Neuron (in vitro differentiated cells): ENCODE measurements around the gene SNRPD1.

DNA sequence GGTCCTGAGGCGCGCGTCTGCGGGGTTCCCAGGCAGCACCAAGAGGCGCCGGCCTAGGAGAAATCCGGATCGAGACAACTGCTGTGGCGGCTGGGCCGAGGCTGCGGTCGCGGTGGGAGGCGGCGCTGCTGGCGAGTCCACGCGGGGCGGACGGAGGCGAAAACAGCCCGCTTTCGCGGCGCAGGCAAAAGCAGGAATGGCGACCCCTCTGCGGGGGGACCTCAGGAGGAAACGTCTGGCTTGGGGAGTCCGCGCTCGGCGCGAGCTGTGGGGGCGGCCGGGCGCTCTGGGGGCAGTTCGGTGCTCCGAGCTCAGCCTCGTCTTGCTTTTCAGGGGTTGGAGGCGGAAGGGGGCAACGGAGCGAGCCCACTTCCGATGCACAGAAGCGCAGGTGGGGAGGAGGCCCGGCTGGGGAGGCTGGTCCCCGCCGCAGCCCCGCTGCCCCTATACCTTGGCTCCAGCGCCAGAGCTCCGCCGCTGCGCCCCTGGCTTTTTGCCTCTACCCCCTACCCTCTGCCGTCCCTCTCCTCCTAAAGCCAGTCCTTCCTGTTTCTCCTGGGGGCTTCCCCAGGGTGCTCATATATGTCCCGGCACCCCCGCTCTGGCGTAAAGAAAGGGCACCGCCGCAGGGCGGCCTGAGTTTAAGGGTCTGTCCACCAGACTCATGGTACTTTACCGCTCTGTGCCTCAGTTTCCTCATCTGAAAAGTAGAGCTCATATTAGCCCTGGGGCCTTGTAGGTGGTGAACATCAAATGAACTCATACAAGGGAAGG, 81.3 kb upstream of the LDLRAD4 start:
- PRO-cap, result no peak

DNA sequence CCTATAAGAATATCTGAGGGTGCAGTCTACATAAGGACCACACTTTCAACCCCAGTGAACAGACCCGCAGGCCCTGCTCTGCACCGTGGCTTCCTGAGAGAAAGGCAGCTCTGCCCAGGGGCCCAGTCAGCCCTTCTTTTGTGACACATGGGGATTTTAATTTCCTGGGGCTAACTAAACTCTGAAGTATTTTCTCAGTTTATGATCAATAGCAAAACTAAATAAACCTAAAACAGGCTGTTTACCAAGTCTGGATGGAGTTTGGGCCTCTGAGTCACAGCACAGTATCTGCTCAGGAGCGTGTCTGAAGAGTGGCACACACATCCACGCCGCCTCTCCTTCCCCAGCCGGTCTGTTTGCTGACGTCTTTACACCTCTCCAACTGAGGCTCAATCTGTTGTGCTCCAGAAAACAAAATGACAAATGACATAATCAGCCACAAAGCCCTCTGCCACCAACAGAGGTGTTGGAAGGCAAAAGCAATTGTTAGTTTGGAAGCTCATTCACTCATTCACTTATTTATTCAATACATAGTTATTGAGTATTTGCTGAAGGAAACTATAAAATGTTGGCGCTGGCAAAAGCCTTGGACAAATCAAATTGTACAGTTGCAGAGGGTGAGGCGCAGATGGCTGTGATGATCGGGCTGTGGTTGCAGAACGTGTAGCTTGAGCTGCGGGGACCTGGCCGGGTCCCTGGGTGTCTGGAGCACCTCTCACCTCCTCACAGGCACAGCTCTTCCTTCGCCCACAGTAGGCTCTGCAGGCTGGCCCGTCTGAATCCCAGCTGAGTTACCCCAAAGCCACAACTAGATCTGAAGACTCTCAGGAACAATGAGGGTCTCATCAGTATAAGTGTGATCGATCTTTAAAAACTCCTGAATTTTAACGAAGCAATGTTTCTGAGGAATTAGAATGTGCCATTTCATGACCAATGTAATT, 72.5 kb downstream of the LDLRAD4 start:
- PRO-cap, result no peak

GRCh38 chr18:13377234-13377781, 158.7 kb downstream of the LDLRAD4 start:
- PRO-cap, result no peak

- PRO-cap, result no peak
These were observed 164.5 kb downstream of the LDLRAD4 start for GRCh38 chr18:13382969-13383557.

DNA sequence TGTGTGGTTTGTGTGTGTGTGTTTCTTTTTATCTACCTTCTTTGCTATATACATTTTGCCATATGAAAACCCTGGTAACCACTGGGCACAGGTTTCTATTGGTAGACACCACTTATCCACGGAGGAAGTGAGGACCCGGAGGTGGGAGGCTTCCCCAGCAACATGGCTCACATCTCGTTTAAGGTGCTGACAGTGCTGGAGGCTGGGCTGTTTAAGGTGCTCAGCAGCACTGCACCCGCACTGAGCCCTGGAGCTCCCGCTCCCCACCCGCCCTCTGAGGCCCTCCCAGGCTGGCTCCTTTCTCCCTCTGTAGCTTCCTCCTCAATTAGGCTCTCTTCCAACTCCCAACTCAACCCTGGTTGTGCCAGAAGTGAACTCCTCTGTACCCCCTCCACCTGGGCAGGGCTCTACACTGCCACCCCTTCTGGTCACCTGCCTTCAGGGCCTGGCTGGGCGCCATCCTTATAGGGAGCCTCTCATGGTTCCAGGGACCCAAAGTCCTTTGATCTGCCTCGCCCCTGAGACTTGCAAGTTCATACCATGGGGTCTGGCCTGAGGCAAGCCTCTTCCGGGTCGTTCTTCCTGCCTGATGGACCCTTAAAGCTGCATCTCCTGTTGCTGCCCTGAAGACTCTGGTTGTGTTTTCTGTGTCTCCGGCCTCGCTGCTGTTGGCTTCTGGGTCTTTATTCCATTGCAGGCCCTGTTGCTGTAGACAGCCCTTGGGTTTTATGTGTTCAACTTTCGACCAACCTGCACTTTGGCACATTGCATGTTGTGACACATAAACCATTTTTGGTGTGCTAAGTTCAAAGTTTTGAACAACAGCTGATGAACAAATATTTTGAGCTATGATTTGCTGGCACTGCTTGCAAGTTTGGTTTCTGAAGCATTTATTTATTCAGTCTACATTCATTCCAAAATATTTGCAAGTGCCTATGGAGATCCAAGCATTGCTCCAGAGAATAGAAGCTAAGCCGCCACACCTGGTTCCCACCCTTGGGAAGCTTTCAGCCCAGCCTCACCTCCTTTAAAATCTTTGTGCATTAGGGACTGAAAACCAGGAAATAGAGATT, 199.6 kb downstream of the LDLRAD4 start:
- PRO-cap, result no peak

DNA sequence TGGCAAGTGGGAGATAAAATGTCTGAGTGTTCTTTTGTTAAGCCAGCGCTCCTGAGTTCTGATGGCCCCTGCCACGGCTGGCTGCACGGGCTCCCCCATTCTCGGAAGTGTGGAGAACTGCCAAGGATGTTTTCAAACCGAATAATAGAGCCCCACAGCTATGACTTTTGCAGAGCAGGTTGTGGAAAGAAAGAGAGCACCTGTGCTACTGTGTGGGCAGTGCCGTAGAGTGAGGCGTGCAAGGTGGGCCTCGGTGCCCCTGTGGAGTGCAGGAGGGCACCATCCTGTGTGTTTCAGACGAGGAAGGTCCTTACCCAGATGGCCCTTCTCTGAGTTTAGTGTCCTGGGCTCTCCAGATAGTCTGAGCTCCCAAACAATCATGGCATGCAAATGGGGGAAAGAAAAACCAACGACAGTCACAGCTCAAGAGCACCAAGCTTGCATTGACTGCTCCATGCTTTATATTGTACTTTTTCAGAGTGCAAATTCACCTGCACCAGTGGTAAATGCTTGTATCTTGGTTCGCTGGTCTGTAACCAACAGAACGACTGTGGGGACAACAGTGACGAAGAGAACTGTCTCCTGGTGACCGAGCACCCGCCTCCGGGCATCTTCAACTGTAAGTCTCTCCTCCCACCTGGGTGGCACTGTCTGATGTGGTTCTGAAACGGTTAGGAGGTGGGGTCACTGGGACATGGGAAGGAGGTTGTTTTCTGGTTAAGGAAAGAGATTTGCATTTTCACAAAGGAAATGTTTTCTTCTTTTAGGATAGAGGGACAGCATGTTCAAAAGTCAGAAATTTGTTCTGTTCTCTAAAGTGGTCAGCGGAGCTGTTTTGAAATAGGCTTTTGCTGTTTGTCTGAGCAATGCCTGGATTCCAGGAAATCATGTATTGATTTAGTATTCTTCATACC, 219.5 kb downstream of the LDLRAD4 start:
- PRO-cap, result no peak

- PRO-cap, result no peak
These were observed 220.1 kb downstream of the LDLRAD4 start for GRCh38 chr18:13438680-13439110.

GRCh38 chr18:13454450-13454969, 235.9 kb downstream of the LDLRAD4 start:
- PRO-cap, result no peak

GRCh38 chr18:13495709-13496399, 230.5 kb downstream of the FAM210A start:
- PRO-cap, result no peak

DNA sequence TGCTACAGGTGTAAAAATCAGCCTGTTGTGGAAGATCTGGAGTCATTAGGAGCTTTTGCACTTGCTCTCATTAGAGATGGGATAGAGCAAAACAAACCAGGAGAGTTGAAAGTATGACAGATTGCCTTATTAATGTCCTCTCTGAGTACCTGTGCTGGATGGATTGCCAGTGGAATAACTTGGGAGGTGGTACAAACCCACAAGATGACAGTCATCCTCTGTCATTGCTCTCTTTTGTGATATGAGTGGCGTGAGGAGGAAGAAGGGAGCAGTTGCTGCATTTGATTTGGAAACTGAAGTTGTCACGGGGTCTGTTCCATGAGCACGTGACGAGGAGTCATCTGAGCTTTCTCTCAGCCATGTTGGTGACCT, 205.0 kb downstream of the FAM210A start:
- PRO-cap, result no peak

DNA sequence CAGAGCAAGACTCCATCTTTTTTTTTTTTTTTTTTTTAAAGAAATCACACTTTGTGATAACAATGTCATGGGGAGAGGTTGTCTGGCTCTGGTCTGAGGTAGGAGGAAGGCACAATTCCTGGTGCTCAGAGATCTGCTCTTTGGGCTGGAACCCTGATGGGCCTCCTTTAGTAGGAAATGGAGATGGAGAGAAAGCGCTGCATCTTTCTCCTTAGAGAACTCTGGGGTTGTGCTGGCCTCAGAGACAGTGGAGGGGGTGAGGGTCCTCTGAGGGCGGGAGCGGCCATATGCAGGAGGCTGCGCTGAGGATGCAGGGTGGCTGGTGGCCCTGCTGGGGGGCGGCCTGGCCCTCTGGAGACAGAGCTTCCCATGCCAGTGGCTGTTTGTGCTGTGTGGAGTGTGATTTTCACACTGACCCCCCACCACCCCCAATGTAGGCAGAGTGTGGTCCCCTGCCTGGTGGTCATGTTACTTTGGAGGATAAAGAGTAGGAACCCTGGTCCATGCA, 194.7 kb downstream of the FAM210A start:
- PRO-cap, result no peak

GRCh38 chr18:13614566-13615308, 111.6 kb downstream of the FAM210A start:
- PRO-cap, result no peak

DNA sequence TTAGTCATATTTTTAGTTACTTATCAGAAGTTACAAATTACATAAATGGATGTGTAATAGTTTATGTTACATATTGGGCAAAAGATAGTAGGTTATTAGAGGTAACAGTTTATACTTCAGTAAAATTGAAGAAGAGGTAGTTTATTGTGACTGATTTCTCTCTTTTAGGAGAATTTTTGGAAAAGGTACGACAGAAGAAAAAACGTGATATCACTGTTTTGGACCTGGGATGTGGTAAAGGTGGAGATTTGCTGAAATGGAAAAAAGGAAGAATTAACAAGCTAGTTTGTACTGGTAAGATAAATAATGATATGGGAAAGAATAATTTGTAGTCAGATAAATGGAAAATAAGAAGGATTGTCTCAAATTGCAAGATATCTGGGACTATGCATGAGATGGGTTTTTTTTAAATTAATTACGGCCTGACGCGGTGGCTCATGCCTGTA, 10.4 kb downstream of the RNMT start:
- PRO-cap, result no peak

GRCh38 chr18:14450691-14451012, 92.7 kb downstream of the POTEC start:
- PRO-cap, result no peak

GRCh38 chr18:21048842-21049281, 62.8 kb downstream of the ROCK1 start:
- PRO-cap, result no peak

- PRO-cap, result no peak
These were observed 43.2 kb upstream of the GREB1L start for GRCh38 chr18:21198859-21199148.

DNA sequence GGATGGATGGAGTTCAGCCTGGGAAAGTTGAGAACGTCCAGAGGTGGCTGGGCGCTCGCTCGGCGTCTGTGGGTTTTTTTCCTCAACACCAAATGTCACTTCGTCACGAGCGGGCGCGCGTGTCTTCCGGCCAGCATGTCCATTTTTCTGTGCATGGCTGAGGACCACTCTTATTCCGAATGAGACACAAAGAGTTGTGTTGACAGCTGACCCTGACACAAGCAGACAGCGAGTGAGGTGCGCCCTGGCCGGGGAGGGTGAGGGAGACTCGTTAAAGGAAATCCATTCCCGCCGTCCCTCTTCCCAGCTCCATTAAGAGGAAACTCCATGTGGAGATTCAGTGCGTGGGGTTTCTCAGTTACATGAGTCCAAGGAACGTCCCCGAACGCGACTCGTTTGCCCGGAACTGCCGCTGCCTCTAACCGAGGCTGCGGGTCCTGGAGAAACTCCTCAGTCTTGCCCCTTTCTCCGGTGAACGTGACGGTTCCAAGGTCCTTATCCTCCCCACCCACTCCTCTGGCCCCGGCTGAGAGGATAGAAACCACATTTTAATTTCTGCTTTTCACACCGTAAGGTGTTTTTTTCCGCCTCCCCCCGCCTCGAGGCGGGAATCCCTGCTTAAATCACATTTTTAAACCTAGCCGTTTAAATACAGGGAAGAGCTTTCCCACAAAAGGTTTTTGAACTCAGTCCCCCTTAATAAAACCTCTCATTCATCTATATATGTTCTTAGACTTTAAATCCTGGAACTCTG, 1.1 kb downstream of the GREB1L start:
- PRO-cap, result bidirectional peak, plus-strand start at position 453 of the sequence, minus-strand start at position 201 of the sequence

- PRO-cap, result bidirectional peak, plus-strand start at chr18:21612352, minus-strand start at chr18:21612186; bidirectional peak, plus-strand start at chr18:21612536, minus-strand start at chr18:21612572
These were observed at the start of gene SNRPD1 for GRCh38 chr18:21611994-21613159. Gene SNRPD1, plus strand, starts transcription at chr18:21612314.

- PRO-cap, result no peak
These were observed 86.4 kb downstream of the MIB1 start for GRCh38 chr18:21826900-21827455.

GRCh38 chr18:21846565-21847243, 106.1 kb downstream of the MIB1 start:
- PRO-cap, result no peak